Peyer's patch (tissue), 4 donors: ENCODE measurements around a stretch of chrX.

GRCh38 chrX:40172047-40172776 is 74.5 kb upstream of the BCOR start:
- PRO-cap: bidirectional peak, plus-strand start at chrX:40172400, minus-strand start at chrX:40172294; bidirectional peak, plus-strand start at chrX:40172636, minus-strand start at chrX:40172605
- RAMPAGE, long total RNA, 4 experiments: no peak in any of the 4 experiments

DNA sequence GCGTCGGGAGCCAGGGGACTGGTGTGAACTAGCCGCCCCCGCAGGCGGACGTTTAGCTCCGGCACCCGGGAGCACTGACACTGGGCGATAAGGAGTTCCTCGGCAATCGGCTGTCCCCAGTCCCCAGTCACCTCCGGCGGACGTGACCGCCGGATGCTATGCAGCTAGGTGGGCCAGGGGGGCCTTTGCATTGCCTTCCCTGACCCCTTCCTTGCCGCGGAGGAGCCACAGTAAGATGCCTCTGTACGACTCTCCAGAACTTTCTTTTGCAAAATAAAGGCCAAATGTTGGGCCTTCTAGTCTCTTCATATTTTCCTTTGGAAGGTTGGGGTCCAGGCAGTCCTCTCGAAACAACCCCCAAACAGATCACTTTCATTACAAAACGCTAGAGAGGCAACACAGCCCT is 75.0 kb upstream of the BCOR start:
- PRO-cap: no peak
- RAMPAGE, long total RNA, 4 experiments: no peak in any of the 4 experiments

DNA sequence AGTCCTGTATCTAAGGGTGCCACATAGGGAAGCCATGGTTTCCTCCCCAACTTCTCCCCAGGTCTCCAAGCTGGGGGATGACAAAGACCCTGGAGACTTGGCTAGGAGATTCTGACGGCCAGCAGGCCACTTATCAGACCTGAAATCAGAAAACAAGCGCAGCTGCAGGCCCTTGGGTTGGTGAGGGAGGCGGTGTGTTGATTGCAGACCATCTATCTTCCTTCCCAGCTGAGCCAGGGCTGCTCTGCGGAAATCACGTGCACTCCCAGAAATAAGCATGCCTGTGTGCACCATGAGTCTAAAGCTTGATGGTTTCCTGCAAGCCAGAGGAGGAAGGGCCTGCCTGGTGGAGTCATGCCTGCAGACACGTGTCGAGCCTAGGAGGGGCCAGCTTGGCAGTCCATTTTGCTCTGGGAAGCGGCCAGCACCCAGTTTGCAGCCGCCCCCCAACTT is 175.6 kb upstream of the BCOR start:
- PRO-cap: no peak
- RAMPAGE, long total RNA, 4 experiments: no peak in any of the 4 experiments

GRCh38 chrX:40513063-40513663 is 67.6 kb upstream of the ATP6AP2 start:
- PRO-cap: no peak
- RAMPAGE, long total RNA, 4 experiments: no peak in any of the 4 experiments

DNA sequence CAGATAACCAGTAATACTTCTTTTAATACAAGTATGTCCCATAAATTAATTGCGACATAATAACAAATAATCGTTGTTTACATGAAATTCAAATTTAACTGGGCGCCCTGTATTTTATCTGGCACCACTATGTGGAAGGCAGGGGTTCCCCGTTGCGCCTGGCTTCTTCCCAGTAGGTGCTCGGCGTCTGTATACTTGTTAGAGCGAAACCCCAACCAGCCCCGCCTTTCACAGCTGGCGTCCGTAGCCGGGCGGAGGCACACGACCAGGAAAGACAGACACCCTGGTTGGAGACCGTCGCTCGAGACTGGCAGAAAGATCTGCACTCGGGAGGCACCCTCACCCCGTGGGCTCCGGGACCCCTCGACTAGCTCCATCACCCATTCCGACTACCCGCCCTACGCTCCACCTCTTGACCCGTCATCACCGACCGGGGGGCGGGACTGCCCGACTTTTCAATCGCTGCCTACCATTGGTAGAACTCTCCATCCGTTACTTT is 383 bp upstream of the ATP6AP2 start:
- PRO-cap: unidirectional peak, minus-strand start at position 169 of the sequence; bidirectional peak, plus-strand start outside the sequence, minus-strand start at position 391 of the sequence
- RAMPAGE, long total RNA, 4 experiments: no peak in any of the 4 experiments

DNA sequence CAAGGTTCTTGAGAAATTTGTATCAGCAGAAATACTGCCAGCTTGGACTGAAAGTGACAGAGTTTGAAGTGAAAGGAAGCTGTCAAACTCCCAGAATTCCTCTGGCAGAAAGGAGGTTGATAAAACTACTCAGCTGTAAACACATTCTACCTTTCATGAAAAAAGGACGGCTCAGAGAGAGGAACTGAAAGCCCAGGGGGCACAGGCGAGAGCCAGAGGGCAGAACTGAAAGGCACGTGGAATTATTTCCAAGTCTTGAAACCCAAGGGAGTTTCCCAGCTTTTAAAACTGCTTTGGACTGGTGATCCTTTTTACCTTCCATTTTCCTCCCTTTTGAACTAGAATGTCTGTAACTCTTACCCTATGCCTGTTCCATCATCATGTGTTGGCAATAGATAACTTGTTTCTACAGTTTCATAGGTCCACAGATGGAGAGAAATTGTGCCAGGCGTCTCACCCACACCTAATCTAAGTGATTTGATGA is 14.6 kb upstream of the MED14 start:
- PRO-cap: no peak
- RAMPAGE, long total RNA, 4 experiments: no peak in any of the 4 experiments

- PRO-cap: no peak
- RAMPAGE, long total RNA, 4 experiments: no peak in any of the 4 experiments
Measured at GRCh38 chrX:40845008-40845615, 109.8 kb upstream of the MED14 start.

DNA sequence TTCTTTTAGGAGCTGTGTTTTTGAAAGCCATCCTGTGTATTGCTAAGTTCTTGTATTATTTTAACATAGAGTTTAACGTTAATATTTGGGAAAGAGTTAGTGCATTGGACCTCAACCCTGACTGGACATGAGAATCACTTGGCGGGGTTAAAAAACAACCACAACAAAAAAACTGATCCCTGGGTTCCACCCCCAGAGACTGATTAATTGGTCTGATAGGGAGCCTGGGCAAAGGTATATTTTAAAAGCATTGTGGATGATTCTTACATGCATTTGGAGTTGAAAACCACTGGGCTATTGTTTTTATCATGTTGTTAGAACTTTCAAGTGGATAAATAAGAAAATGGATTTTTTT is 3.5 kb downstream of the USP9X start:
- PRO-cap: bidirectional peak, plus-strand start at position 268 of the sequence, minus-strand start at position 123 of the sequence
- RAMPAGE, long total RNA, 4 experiments: no peak in any of the 4 experiments

DNA sequence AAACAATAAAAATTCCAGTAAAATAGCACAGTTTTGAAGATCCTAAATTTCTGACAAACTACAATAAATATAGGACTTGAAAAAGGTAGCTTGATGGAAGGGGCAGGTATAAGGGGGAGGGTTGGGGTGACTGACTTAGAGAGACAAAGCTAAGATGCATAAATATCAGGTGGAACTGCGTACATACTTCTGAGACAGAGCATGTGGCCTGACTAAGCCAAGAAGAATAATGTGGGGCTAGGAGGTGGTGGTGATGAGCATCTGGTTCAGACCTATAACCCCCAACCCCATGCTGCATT is 19.7 kb downstream of the USP9X start:
- PRO-cap: no peak
- RAMPAGE, long total RNA, 4 experiments: no peak in any of the 4 experiments

DNA sequence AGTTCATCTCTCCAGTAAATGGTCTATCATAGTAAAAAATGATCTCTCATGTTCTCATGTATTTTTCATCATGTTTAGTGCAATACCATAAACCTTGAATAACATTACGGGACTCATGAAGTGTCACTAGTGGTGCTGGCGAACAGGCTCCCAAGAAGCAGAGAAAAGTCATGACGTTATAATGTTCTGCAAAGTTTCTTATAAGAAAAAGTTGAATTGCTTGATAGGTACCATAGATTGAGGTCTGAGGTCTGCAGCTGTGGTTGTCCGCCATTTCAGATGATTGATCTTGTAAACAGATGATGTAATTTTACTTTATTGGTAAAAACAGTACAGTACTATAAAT is 28.8 kb downstream of the USP9X start:
- PRO-cap: no peak
- RAMPAGE, long total RNA, 4 experiments: no peak in any of the 4 experiments

DNA sequence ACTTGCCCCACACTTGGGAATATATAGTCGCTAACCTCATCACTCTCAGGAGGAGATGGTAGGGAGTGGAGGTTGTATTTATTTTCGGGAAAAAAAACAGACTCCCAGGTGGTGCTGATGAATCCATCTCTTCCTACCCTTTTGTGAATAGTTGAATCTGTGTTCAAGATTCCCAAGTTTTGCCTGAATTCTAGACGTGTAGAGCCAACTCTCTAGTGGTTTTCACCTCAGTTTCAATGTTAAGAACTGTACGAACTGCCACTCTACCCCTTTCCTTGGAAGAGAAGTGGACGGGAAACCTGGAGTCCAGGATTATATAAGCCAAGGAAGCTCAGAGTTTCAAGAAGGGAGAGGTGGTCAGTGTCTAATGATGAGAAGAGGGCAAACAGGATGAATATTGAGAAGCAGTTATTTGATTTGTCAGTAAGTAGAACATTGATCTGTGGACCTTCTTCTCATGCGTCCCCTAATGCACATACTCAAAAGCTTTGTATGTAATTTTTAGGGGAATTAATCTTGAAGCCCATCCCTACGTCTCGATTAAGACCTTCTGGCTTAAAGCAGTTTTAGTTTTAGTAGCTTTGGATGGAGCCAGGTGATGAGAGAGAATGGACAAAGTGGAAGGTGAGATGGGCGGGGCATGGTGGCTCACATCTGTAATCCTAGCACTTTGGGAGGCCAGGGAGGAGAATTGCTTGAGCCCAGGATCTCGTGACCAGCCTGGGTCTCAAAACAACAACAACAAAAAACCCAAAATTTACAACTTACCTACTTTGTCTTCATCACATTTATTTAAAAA is 33.6 kb downstream of the USP9X start:
- PRO-cap: no peak
- RAMPAGE, long total RNA, 4 experiments: no peak in any of the 4 experiments

DNA sequence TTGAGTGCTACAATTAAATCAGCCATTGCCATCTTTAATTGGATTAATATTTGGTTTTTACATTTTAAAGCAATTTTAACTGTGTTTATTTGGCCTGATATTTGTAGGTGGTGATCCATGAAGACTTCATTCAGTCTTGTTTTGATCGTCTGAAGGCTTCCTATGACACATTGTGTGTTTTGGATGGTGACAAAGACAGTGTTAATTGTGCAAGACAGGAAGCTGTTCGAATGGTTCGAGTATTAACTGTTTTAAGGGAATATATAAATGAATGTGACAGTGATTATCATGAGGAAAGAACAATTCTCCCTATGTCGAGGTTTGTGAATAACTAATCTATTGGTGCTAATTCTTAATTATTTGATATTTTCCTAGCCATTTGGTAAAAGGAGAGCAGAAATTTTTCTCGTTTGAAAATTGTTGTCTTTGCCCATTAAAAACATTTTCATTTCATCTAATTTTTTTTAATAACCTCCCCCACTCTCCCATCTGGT is 82.7 kb downstream of the USP9X start:
- PRO-cap: no peak
- RAMPAGE, long total RNA, 4 experiments: no peak in any of the 4 experiments

DNA sequence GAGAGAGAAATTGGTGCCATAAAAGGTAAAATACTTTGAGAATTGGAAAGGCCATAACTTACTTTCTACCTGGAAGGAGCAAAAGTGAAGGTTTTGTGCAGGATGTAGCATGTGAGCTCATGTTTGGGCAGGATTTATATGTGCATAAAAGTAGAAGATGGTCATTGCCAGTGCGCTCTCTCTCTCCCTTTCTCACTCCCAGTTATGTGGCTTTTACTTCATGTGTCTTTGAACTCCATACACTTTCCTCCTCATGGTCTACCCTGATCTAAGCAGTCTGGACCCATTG is 106.5 kb downstream of the USP9X start:
- PRO-cap: unidirectional peak, minus-strand start at position 183 of the sequence
- RAMPAGE, long total RNA, 4 experiments: no peak in any of the 4 experiments

- PRO-cap: no peak
- RAMPAGE, long total RNA, 4 experiments: no peak in any of the 4 experiments
Measured at GRCh38 chrX:41302951-41303370, 31.0 kb upstream of the DDX3X start.

- PRO-cap: unidirectional peak, plus-strand start at chrX:41331755
- RAMPAGE, long total RNA, 4 experiments: no peak in any of the 4 experiments
Measured at GRCh38 chrX:41331449-41332052, 2.4 kb upstream of the DDX3X start.

DNA sequence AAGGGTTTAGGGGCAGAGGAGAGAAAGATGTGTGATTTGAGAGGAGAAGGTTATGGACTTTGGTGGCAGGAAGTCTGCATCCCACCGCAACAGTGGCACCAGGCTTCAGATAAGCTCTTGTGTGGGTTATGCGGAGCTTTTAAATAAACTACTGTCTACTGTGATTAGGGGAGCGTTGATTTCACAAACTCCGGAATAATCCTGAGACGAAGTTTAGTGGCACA is 1.4 kb downstream of the DDX3X start:
- PRO-cap: no peak
- RAMPAGE, long total RNA, 4 experiments: no peak in any of the 4 experiments

GRCh38 chrX:41342453-41342754 is 8.4 kb downstream of the DDX3X start:
- PRO-cap: no peak
- RAMPAGE, long total RNA, 4 experiments: no peak in any of the 4 experiments

DNA sequence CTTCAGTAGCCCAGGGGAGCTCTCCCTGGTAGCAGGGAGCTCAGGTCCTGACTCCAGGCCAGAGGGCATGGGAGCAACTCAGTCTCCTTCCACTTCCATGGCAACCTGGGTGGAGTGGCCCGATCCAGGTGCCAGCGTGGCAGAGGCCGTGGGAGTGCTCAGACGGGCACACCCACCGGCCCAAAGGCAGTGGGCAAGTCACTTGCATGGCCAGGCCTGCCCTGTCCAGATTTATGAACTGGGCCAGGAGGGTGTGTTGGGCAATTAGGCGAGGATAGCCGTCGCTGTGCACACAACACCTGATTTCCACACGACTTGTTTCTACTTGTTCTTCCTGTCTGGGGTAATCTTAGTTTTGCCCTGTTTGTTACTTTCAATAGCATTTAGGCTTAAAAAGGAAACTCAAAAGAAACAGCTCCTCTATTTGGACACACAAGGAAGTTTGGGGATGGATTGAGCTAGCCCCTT is 55.5 kb upstream of the NYX start:
- PRO-cap: unidirectional peak, plus-strand start at position 259 of the sequence
- RAMPAGE, long total RNA, 4 experiments: no peak in any of the 4 experiments

DNA sequence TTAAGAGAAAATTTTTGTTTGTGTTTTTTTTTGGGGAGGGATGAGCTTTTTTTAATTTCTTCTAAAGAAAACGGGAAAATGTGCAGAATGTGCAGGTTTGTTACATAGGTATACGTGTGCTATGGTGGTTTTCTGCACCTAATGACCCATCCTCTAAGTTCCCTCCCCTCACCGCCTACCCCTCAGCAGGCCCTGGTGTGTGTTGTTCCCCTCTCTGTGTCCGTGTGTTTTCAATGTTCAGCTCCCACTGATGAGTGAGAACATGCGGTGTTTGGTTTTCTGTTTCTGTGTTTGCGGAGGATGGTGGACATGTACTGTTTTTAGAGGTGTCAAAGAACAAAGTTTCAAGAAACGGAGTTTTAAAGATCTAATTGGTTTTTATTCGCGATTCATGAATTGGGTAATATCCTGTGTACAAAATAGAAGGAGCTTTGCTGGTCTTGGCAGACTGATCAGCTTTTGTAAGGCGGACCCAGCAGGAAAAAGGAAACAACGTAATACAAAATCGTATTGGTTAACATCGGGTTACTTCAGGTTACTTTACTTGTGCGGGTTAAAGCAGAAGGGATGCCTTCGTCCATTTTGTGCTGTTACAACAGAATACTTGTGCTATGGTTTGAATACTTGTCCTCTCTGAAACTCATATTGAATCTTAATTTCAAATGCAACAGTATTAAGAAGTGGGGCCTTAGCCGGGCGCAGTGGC is 11.6 kb upstream of the NYX start:
- PRO-cap: no peak
- RAMPAGE, long total RNA, 4 experiments: no peak in any of the 4 experiments

GRCh38 chrX:41443167-41443541 is 4.0 kb upstream of the NYX start:
- PRO-cap: no peak
- RAMPAGE, long total RNA, 4 experiments: no peak in any of the 4 experiments